A375 (cell line): ENCODE data around the genes TMPRSS13 and MPZL3.

- RAMPAGE, long total RNA = no peak
Observed at GRCh38 chr11:117287733-117288339, 28.2 kb downstream of the BACE1 start.

- RAMPAGE, long total RNA = no peak
Observed at GRCh38 chr11:117658681-117659224, 138.3 kb downstream of the DSCAML1 start.

- RAMPAGE, long total RNA = no peak
Observed at GRCh38 chr11:117778973-117779269, 18.1 kb downstream of the DSCAML1 start.

DNA sequence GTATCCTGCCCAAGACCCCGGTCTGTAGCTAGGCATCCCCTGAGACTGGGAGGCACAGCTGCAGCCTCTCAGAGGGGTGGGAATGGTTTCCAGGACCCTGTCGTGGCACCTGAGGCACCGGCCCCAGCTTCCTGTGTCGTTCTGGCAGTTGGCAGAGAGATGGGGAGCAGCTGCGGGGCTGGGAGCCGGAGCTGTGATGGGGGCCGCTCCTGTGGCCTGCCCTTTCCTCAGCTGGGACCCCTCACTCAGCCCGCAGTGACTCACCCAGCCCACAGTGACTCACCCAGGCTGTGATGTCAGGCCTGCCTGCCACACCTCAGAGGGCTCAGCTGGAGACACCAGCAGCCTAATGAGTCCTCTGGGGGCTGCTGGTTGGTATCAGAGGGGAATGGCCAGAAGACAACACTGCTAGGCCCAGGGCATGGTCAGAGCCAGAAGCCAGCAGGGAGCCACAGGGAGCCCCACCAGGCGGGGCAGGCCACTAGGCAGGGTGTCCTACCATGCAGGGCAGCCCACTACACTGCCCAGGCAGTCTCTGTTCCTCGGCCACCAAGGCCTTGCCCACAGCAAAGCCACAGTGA lies 4.1 kb upstream of the FXYD2 start:
- RAMPAGE, long total RNA = no peak

DNA sequence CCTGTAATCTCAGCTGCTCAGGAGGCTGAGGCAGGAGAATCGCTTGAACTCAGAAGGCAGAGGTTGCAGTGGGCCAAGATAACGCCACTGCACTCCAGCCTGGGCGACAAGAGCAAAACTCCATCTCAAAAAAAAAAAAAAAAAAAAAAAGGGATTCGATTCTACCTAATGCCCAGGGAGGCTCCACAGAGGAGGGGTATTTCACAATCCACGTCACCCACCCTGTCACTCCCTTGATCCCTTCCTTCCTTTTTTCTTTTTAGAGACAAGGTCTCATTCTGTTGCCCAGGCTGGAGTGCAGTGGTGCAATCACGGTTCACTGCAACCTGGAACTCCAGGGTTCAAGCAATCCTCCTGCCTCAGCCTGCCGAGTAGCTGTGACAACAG lies 11.5 kb upstream of the FXYD2 start:
- RAMPAGE, long total RNA = no peak

DNA sequence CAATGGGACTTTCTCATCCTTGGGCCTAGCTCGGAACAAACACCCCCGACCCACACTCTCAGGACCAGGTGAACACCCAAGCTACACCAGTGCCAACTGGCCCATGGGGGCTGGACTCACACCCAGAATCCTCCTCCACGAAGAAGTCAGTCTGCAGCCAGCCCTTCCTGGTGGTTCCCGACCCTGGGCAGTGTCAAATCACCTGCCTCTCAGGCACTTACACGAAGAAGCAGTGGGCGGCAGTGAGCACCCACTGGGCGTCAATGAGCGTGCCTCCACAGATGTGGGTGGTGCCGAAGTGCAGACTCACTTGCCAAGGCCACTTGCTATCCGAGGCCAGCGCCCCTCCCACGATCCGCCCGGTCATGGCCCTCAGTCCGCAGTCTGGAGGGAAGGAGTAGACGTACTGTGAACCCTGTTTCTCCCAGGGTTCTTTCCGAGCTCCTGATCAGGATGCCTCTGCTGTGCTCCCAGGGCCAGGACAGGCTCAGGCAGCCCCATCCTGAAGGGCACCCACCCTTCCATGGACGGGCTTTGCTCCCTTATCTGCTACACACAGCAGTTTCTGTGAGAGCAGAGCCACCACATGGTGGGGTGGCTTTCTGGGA lies 19.5 kb downstream of the TMPRSS13 start:
- RAMPAGE, long total RNA = no peak

GRCh38 chr11:117929286-117929712 lies at the start of gene TMPRSS13:
Gene TMPRSS13, minus strand, starts transcription at chr11:117929402.
- RAMPAGE, long total RNA = no peak

DNA sequence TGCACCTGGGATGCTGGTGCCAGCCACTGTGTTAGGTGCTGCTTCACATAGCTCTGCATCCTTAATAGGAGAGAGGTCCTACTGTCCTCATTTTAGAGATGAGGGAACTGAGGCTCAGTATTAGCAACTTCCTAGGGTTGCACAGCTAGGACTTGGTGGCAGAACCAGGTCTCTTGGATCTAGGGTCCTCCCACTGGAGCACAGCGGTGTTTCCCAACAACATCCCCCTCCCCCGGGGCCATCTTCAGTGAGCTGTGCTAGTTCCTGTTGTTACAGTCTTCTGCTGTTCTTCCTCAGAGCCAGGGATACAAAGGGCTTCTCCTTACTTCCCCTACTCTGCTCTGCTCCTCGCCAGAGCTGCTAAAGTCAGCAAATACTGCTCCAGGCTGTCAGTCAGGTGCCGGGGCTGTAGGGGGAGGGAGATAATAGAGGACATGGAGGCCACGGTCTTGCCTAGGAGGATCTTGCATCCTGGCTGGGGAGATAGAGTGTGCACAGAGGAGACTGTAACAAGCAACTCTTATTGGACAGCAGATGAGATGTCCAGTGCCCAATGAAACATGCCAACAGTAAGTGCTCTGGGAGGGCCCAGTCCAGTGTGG lies 8.1 kb downstream of the IL10RA start:
- RAMPAGE, long total RNA = no peak

- RAMPAGE, long total RNA = no peak
Observed at GRCh38 chr11:117998726-117999613, 12.8 kb downstream of the IL10RA start.

- RAMPAGE, long total RNA = no peak
Observed at GRCh38 chr11:118006076-118006514, 19.9 kb downstream of the IL10RA start.

DNA sequence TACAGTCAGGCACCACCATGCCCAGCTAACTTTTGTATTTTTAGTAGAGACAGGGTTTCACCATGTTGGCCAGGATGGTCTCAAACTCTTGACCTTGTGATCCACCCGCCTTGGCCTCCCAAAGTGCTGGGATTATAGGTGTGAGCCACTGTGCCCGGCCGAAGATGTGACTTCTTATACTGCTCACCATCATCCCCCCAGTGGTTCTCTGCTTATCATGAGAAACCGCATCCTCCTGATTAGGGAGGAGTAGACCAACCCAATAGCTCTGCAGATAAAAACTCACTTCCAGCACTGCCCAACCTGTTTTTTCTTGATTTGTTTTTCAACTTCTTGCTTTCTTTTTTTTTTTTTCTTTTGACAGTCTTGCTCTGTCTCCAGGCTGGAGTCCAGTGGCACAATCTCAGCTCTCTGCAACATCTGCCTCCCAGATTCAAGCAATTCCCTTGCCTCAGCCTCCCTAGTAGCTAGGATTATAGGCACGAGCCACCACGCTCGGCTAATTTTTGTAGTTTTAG lies 21.4 kb downstream of the IL10RA start:
- RAMPAGE, long total RNA = no peak

- RAMPAGE, long total RNA = no peak
Observed at GRCh38 chr11:118074662-118075308, 2.1 kb upstream of the TMPRSS4 start.

DNA sequence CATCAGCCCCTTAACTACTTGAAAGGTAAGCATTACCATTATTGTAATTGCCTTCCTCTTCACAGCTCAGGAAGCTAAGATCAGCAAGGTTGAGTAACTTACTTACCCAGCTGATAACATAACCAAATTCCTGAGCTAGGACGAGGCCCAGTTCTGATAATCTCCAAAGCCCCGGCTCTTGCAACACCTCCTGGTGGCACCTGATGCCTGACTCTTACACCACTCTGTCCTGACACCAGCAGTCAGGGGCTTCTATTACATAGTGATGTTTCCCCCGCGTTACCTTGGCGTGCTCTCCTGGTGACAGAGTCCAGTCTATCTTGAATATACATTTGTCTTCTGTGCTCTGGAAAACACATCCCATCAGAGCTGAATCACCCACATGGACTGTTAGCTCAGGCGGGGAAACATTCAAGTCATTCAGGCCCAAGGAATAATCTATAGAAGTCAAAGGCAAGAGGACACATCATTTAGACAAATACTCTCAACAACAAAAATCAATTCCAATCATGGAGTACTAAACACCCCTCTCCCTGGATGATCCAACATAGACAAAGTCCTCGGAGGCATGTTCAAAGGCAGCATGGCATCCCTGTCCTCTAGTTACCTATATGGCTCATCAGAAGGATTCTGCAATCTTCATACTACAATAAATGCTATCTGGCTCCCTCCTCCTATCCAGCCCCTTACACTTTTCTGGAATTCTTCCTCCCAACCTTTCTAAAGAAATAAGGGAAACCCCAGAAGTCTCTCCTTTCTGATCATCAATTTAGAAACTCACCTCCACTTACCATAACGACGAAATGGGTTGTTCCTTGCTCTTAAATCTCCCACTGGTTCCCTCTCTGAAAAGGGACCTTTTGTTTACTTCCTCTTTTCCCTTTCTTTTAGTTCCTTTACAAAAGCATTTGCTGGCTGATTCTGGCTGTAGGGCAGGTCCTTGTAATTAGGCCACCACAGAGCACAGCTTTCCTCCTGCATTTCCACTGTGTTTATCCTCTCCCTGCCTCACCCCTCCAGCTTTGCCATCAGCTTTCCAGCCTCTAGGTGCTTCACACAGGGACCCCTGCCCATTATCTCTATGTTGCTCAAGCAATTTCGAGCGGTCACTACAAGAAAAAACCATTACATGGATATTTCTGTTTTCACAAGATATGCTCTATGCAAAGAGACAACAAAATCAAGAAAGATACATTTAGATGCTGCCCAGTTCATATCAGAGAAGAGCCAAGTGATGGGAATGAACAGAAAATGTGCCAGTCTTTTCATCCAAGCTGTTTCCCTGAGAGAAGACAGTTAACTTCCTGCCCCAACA lies 12.2 kb downstream of the JAML start:
- RAMPAGE, long total RNA = no peak

DNA sequence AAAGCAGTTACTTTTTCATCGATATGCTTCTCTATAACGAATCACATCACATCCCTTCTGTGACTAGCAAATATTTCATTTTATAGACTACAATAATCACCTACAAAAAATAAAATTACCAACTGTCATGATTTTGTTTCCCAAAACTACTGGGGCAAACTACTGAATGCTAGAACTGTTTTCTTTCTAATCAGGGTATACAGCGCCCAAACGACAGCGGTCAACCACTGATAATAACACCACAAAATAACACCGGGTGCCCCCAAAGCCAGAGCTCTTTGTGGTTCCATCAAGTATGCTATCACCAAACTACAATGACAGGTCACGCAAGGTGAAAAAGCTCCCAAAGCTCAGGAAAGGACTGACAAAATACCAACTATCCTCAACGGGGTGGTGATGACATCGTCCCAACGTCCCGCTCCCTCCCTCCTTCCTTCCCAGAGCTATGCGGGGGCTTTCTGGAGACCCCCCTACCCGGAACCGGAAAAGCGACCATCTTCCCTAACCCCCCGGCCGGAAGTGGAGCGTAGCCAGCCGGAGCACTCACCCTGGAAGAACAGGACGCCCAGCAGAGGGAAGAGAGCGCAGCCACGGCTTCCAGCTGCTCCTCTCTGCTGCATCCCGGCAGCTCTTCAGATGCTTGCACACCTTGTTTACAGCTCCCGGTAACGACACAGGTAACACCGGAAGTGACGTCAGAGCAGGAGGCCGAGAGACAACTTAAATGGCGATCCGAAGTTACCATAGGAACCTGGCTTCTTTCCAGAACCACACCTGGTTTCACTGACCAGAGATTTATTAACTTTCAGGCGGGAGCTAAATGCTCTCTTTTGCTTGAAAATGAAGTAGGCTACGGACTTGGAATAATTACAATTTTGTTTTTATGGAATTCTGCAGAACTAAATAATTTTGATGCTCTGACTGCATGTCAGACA lies at the start of gene MPZL3:
Gene MPZL3 (minus strand): TSS at position 691 of the 935 bp plus-strand sequence.
- RAMPAGE, long total RNA = no peak

- RAMPAGE, long total RNA = no peak
Observed at GRCh38 chr11:118434023-118434987, 2.0 kb upstream of the KMT2A start.

DNA sequence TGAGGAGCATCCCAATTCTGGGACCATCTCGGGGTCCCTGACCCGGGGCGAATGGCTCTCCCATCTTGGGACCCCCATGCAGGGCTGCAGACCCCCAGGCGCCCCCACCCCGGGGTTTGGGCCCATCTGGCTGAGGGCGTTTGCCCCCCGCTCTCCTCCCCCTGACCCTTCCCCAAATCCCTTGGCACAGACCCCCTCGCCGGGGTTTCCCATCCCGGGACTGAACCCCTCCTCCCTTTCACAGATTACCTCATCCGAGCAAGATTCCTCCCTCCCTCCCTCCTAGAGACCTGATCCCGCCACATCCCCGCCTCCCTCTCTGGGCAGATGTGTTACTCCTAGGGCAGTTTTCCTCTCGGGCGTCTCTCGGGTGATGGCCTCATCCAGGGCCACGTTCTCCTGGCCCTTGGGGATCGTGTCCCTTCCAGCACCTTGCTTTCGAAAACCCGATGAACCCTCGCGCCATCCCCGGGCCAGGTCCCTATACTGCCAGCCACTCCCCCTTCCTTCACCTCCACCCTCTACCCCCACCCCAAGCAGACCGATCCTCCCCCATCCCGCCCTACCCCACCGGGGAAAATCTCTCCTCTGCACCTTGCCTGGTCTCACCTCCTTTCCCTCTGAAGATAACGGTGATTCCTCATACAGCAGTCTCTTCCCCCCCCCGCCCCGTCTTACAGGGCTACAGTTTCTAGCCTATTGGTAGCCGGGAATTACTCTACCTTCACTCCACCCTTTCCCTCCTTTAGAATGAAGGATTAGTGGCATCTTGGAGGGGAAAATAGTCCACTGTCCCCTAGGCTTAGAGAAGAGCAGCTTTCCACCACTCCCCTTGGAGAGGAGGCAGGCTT lies 952 bp downstream of the KMT2A start:
- RAMPAGE, long total RNA = no peak

DNA sequence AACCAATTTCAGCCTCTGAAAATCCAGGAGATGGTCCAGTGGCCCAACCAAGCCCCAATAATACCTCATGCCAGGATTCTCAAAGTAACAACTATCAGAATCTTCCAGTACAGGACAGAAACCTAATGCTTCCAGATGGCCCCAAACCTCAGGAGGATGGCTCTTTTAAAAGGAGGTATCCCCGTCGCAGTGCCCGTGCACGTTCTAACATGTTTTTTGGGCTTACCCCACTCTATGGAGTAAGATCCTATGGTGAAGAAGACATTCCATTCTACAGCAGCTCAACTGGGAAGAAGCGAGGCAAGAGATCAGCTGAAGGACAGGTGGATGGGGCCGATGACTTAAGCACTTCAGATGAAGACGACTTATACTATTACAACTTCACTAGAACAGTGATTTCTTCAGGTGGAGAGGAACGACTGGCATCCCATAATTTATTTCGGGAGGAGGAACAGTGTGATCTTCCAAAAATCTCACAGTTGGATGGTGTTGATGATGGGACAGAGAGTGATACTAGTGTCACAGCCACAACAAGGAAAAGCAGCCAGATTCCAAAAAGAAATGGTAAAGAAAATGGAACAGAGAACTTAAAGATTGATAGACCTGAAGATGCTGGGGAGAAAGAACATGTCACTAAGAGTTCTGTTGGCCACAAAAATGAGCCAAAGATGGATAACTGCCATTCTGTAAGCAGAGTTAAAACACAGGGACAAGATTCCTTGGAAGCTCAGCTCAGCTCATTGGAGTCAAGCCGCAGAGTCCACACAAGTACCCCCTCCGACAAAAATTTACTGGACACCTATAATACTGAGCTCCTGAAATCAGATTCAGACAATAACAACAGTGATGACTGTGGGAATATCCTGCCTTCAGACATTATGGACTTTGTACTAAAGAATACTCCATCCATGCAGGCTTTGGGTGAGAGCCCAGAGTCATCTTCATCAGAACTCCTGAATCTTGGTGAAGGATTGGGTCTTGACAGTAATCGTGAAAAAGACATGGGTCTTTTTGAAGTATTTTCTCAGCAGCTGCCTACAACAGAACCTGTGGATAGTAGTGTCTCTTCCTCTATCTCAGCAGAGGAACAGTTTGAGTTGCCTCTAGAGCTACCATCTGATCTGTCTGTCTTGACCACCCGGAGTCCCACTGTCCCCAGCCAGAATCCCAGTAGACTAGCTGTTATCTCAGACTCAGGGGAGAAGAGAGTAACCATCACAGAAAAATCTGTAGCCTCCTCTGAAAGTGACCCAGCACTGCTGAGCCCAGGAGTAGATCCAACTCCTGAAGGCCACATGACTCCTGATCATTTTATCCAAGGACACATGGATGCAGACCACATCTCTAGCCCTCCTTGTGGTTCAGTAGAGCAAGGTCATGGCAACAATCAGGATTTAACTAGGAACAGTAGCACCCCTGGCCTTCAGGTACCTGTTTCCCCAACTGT lies 23.2 kb upstream of the TTC36 start:
- RAMPAGE, long total RNA = no peak

DNA sequence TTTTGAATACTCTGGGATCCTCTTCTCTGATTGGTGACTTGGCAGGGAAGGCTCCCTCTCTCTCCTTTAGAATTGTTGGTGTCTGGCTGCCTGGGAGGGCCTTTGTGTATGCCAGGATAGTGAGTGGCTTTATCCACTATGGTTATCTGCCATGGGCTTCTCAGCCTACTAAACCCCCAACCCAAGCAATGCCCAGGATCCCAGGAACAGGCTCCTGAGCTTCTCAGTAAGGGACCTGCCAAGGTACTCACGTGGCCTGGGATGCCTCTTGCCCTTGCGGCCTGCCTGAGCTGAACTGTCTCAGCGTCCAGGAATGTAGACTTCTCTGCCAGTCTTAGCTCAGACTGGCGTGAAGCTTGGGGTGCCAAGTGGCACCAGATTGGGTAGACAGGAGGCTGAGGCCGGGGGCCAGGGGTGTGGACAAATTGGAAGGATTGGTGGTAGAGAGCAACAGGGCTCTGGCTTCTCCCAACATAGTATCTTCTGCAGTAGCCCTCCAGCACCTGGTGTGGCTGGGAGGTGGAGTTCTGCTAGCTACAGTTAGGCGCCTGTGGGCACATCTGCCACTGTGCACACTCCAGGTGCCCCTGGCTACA lies 15.5 kb downstream of the PHLDB1 start:
- RAMPAGE, long total RNA = no peak

DNA sequence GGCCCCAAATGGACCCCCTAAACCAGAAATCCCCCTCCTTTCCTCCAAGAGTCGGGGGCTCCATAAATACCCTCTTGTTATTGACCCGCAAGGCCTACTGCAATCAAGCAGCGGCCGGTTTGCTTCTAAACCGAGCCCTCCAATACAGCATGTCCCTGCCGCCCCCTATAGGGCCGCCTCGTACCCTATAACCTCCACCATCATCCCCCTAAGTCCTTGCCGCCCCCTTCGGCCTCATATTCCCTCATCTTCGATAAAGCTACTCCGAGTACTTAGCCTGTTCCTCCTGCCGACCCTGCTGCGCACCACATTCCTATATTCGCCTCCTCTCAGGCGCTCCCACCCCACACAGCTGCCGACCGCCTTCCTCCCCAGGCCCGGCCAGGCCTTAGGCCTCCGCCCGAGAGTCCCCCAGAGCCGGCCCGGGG lies 573 bp downstream of the DDX6 start:
- RAMPAGE, long total RNA = no peak

- RAMPAGE, long total RNA = no peak
Observed at GRCh38 chr11:118886481-118887288, 3.0 kb downstream of the CXCR5 start.